Measurements from ENCODE around the gene VWA2.

DNA sequence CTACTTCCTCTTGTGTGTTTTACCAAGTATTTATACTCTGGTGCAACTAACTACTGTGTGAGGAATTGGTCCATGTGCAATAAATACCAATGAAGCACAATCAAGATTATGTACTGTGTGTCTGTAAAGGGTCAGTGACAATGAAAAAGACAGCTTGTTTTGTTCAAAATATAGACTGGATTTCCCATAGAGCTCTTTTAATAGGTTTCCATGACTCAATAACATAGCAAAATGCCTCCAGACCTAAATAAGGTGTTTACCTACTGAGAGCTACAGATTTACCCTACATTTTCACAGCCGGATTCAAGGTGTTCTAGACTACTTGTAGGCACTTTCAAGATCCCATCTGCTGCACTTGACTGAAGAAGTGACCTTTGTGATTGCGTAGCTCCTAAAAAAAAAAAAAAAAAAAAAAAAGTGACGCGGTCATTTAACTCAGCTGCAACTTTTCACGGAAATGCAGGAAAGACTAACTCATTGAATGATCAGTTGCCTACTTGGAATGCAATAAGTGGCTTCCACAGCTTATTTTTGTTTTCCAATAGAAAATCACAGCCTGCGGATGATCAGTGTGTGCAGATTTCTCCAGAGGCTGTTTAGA, 3.2 kb downstream of the ADRB1 start:
- RAMPAGE, long total RNA = no peak
- RRBS = no CpG with 5 or more reads among the region's 6 CpGs

- RAMPAGE, long total RNA = no peak
- RRBS = no CpG with 5 or more reads among the region's 2 CpGs
Measured at GRCh38 chr10:114064575-114065244, 21.0 kb downstream of the ADRB1 start.

GRCh38 chr10:114239165-114239906, at the start of gene VWA2:
VWA2 (plus strand) TSS chr10:114239254.
- RAMPAGE, long total RNA = no peak
- RRBS = 4% methylated on average over 22 of the region's 73 CpGs

- RAMPAGE, long total RNA = no peak
- RRBS = 4% methylated on average over 3 of the region's 7 CpGs
Measured at GRCh38 chr10:114266375-114267102, 27.5 kb downstream of the VWA2 start.

GRCh38 chr10:114293127-114293404, 54.0 kb downstream of the VWA2 start:
- RAMPAGE, long total RNA = no peak
- RRBS = 100% methylated on average over 1 of the region's 3 CpGs

- RAMPAGE, long total RNA = no peak
- RRBS = no CpG with 5 or more reads among the region's 8 CpGs
Measured at GRCh38 chr10:114343797-114344472, 60.4 kb downstream of the AFAP1L2 start.

DNA sequence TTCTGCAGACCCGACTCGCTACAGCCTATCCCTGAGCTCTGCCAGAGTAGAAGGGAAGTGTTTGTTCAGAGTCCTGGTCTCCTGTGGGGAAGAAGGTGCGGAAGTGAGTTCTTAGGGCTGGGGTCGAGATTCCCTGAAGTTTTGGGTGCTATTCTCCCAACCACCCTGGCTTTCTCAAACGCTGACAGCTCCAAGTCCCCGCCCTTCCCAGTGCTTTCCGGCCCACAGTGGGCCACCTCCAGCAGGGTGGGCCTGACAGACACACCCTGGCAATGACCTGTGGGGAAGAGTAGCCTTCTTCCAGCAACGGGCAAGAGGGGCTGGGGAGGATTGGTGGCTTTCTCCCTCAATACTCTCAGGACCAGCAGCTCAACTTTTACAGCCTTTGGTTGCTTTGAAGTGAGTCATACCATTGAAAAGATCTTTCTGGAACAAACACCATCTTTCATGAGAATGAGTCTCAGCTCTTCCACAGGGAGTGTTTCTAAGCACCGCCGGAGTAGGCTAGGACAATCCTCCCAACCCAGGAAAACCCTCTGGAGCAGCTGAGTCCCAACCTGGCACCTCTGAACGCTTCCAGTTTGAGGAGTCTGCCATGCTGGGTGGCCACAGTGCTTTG, 23.2 kb upstream of the AFAP1L2 start:
- RAMPAGE, long total RNA = no peak
- RRBS = no CpG with 5 or more reads among the region's 11 CpGs

GRCh38 chr10:114519184-114519772, 115.0 kb upstream of the AFAP1L2 start:
- RAMPAGE, long total RNA = no peak
- RRBS = no CpG with 5 or more reads among the region's 6 CpGs

- RAMPAGE, long total RNA = no peak
- RRBS = no CpG with 5 or more reads among the region's 5 CpGs
Measured at GRCh38 chr10:114523735-114524394, 119.6 kb upstream of the AFAP1L2 start.

- RAMPAGE, long total RNA = no peak
- RRBS = no CpG with 5 or more reads among the region's 5 CpGs
Measured at GRCh38 chr10:114540973-114541381, 117.1 kb downstream of the ABLIM1 start.

- RAMPAGE, long total RNA = no peak
- RRBS = no CpG with 5 or more reads among the region's 3 CpGs
Measured at GRCh38 chr10:114682086-114682602, 24.1 kb upstream of the ABLIM1 start.

GRCh38 chr10:114708047-114708389, 49.9 kb upstream of the ABLIM1 start:
- RAMPAGE, long total RNA = no peak
- RRBS = no CpG with 5 or more reads among the region's 6 CpGs

GRCh38 chr10:114714094-114714861, 56.2 kb upstream of the ABLIM1 start:
- RAMPAGE, long total RNA = no peak
- RRBS = no CpG with 5 or more reads among the region's 7 CpGs

- RAMPAGE, long total RNA = no peak
- RRBS = no CpG with 5 or more reads among the region's 5 CpGs
Measured at GRCh38 chr10:114843472-114844056, 22.0 kb downstream of the FHIP2A start.

DNA sequence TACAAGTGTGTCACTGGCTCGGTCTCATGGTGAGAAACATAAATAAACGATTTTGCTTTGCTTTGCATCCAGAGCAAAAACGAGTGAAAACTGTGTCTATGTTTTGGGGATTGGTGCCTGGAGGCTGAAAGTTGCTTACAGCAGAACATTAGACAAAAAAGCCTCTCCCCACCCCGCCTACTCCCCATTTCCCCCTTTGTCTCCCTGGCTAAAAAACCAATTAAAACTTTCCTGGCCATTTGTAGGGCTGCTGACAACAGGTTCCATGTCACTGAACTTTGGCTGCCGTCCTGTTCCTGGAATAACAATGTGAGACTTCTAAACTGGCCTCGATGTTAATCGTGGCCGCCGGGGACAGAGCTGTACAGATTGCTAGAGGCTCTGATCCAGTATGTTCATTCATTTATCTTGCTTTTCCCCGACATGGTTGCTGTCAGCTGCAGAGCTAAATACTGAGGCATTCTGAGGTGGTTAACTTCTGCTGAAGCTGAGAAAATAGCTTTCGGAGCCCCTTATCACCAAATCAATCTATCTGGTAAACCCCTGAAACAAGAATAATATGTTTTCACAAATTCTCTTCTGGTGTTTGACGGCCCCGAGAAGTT, 271.7 kb downstream of the GFRA1 start:
- RAMPAGE, long total RNA = no peak
- RRBS = no CpG with 5 or more reads among the region's 13 CpGs

DNA sequence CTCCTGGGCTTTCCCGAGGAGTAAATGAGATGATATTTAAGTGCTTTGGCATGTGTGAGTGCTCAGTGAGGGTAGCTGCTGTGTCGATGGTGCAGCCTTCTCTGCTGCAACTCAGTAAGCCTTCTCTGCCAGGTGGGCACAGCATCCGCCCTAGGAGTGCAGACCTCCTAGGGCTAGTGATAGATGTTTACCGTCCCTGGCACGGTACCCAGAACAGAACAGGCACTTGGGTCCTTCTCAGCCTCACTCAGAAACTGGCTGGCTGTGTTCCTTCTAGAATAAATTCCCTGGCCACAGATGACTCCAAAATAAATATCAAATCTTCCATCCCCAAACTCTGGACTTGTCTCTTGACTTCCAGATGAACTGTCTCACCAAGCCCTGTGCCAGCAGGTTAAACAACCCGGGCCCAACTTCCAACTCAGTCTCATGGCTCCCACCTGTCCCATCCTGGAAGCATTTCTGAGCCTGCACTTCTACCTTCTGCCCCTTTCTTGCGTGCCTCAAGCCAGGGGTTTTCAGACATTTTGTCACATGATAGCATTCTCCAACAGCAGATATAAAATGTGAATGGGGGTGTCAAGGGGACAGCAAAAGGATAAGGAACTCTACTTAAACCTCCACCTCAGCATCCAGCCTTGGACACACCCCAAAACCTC, 227.1 kb downstream of the GFRA1 start:
- RAMPAGE, long total RNA = no peak
- RRBS = no CpG with 5 or more reads among the region's 7 CpGs

DNA sequence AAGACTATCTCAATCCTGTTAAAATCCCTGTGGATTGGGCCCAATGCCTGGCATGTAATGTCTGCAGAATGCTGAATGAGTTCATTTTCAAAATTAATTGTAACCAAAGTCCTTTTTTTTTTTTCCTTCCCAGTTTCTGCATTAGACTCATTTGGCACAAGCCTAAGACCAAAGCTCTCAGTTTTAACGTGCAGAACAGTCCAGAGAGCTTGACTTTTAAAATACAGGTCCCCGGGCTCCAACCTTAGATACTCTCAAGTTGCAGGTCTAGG, 105.6 kb downstream of the GFRA1 start:
- RAMPAGE, long total RNA = no peak
- RRBS = no CpG with 5 or more reads among the region's 2 CpGs

- RAMPAGE, long total RNA = no peak
- RRBS = no CpG with 5 or more reads among the region's 3 CpGs
Measured at GRCh38 chr10:116207189-116207572, 65.8 kb downstream of the GFRA1 start.

- RAMPAGE, long total RNA = no peak
- RRBS = 2% methylated on average over 14 of the region's 29 CpGs
Measured at GRCh38 chr10:116848881-116849342, 387 bp upstream of the ENO4 start.

- RAMPAGE, long total RNA = no peak
- RRBS = no CpG with 5 or more reads among the region's 8 CpGs
Measured at GRCh38 chr10:117003159-117003825, 1.7 kb downstream of the SHTN1 start.